H9 (cell line): Measurements from ENCODE around the gene SF1.

- PRO-cap: no peak
Measured at GRCh38 chr11:64359788-64360208, 836 bp downstream of the RPS6KA4 start.

DNA sequence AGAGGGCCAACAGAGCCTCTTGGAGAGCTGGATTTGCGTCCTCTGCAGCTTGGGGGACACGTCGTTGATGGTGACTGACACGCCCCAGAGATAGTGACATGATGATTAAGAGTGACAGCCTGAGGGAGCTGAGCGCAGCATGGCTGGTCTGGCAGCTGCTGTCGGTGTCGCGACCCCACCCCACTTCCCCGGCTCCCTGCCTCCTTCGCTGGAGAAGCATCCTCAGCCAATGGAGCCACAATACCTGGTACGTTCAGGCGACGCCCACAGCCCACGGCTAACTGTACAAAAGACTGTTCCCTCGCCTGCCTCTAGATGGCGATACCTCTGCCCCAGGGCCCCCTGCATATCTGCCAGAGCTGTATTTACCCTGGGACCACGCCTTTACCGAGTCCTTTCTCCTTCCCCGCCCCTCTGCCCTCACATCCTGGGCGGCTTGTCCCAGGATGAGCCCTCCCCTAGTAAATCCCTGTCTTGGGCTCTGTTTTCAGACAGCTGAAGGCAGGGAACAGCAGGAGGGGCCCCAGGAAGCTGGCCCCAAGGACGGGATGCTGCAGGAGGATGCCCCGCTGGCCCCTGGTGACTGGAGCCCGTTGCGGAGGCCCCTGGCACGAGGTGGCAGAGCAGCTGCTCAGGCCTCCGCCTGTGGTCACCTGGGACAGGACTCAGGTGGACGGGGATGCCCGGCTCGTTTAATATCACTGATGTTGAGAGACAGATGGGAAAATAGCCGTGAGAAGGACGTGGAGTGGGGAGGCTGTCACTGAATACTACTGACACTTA is 90.6 kb downstream of the RPS6KA4 start:
- PRO-cap: no peak

DNA sequence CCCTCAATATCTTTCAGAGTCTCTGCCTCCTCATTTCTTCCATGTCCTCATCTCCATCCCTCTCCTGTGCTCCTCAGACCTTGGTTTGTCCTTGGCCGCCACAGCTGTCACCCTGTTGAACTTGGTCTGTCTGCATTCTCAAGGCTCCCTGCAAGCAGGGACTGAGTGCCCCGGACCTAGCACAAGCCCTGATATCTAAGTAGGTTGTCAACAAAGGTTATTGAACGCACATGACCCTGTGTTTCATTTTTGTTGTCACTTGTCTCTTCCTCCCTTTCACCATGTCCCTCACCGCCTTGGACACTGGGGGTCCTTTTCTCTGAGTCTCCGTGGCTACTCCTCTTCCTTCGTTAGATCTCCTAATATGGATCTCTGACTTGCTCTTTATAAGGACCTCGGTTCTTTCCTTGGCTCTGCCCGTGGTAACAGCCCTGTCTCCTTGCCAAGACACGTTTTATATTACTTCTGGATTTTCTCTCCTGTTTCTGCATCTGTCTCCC is 38.6 kb downstream of the SLC22A12 start:
- PRO-cap: no peak

DNA sequence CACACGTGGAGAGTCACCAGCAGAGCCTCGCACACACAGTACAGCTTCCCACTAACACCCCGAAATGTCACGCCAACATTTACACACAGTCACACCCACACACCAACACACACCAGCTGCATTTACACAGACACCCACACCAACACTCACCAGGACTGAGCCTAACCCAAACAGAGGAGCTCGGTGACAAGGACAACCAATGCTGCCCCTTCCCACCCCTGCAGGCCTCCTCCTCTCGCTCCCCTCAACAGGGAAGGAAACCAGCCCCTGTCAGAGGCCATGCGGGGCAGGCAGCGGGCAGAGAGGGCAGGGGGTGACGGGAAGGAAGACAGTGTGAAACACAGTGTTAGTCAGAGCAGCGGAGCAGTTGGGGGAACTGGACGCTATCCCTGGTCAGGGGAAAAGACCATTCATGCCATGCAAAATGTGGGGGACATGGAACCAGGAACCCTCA is 47.1 kb downstream of the NRXN2 start:
- PRO-cap: no peak

GRCh38 chr11:64688278-64689211 is 34.5 kb downstream of the NRXN2 start:
- PRO-cap: unidirectional peak, minus-strand start at chr11:64688845

DNA sequence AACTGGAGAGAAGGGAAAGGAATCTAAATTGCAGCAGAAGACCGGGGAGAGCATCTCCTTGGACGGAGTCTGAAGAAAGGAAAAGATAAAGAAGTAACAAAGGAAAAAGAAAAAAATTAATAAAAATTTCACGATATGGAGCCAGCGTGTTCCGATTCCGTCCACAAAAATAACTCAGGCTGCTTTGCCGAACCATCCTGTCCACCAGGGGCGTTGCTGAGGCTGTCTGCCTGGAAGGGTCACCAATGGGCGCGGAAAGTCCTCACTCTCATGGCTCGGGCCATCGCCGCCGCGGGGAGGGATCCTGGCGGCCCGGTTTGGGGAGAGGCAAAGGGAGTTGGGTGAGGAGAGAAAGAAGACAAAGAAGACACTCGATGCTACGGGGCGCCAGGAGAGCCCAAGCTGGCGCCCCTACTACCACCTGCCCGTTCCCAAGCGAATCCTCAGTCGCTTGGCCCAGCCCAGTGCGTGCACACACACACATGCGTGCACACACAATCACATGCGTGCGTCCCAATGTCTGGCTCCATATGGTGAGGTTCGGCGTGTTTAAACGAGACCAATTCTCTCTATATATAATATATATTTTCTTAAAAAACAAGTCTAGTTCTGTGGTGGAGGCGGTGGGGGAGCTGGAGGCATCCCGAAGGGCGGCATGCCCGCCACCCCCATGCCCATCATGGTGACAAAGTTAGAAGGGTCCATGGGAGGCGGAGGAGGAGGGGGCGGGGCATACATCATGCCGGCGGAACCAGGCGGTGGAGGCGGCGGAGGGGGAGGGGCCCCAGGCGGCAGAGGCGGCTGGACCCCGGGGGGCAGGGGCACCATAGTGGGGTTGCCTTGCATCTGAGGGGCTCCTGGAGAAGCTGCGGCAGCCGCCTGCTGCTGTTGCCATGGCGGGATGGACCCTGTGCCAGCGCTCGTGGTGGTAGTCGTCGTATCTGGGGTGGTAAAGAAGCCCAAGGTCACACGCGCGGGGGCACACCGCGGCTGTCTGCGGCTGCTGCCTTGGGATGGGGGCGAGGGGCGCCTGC is 5.8 kb upstream of the PYGM start:
- PRO-cap: bidirectional peak, plus-strand start at position 271 of the sequence, minus-strand start at position 172 of the sequence

- PRO-cap: no peak
Measured at GRCh38 chr11:64769879-64771119, 8.0 kb downstream of the SF1 start.

- PRO-cap: no peak
Measured at GRCh38 chr11:64778254-64778625, at the start of gene SF1. Gene SF1 (minus strand): TSS chr11:64778542.

DNA sequence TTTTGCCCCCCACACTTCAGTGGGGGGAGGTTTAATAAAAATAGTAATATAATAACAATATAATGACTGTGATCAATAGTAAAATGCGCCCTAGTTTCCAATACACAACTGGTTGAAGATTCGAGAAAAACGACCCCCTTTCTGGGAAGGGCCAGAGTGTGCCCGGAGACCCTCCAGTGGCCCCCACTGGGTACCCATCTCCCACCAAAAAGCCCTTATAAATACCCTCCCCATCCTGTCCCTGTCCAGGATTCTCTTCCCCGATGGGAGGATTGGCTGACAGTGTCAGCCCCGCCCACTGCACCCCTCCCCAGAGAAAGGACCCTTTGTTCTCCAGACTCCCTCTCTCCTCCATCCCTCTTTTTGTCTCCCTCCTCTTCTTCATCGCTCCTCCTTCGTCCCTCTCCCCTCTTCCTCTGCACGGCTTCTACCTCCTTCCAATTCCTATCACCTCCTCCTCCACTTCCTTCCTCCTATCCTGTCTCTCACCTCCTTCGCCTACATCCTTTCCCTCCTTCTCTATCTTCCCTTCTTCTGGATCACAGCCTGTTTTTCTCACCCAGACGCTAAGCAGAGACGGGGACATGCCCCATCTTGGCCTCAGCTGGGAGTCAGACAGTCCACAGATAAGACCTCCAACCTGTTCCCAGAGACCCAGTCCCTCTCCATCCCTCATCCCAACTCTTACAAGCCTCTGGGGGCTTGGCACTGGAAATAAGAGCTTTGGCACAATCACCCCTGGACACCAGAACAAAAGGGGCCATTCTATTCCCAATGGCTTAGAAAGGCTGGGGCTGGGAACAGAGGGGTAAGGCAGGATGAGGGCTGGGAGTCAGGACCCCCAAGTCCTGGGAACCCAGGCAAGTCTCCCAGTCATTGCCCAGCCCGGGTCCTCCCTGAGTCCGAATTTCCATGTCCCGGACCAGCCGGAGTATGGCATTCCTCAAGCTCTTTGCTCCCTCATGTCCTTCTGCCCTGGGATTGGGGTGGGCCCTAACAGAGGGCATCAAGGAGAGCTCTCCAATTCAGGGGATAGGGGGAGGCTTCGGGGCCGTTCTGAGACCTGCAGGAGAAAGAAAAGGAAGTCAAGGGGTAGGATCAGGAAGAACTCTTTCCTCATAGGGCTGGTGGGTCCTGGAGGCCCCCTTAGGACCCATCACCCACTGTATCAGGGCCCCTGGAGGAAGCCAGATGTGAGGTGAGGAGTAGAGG is 13.5 kb upstream of the MEN1 start:
- PRO-cap: no peak

DNA sequence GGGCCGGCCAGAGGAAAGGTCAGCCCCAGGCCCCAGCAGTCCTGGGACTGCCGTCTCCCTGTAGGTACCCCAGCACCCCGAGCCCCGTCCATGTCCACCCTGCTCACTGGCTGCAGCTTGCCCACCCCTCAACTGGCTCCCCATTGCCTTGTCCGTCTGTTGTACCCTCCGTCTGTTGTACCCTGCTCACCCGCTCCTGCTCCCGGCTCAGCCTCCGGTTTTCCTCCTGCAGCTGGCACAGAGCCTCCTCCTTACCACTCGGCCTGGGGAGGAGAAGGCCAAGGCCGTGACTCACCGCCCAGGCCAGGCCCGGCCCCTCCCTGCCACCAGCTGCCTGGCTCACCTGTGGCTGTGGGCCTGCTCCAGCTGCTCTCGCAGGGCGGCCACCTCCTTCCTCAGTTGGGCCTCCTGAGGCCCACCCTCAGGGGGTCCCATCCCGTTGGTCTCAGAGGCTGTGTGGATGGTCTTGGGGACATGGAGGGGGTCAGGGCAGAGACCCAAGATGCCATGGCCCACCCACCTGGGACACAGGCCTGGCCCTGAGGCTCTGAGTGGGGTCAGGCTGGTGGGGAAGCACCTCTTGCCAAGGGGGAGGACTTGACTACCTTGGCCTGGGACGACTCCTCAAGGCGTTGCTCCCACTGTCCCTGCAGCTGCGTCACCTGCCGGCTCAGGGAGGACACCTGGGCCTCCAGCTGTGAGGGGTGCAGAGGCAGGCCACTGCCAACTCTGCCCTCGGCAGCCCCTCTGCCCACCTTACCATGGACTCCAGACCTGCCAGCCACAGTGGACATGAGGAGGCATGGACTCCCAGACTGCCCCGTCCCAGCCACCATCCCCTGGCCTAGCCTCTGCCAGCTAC is 9.1 kb downstream of the CDC42BPG start:
- PRO-cap: no peak

- PRO-cap: bidirectional peak, plus-strand start at chr11:64843244, minus-strand start at chr11:64843154
Measured at GRCh38 chr11:64842680-64843952, 1.3 kb downstream of the CDC42BPG start.

DNA sequence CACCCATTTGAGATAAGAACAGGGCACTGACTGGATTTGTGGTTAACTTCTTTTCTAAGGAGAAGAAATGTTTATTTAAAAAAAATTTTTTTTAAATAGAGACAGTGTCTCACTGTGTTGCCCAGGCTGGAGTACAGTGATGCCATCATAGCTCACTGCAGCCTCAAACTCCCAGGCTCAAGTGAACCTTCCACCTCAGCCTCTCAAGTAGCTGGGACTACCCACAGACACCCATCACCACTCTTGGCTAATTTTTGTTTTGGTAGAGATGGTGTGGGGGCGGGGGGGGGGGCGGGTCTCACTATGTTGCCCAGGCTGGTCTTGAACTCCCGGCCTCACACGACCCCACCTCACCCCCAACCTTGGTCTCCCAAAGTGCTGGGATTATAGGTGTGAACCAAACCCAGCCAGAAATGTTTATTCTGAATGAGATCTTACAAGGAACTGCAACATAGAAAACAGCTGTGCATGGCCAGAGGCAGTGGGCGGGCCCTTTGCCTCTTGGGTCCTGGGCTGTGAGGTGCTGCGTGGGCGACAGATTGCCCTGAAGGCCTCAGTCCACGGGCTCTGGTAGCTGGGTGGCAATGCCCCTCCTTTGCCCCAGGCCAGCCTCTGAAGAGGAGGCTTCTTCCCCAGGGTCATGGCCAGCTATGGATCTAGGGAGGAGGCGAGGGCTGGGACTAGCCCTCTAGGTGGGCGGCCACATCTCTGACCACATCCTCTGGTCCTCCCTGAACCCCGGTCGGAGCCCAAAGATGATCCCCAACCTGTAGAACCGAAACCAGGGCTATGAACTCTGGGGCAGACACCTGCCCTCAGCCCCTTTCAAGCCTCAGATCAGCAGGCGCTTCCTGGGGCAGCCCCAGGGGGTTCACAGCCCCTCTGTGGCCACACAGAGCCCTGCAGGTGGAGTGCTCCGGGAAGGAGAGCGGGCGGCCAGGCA is 6.4 kb upstream of the CDC42BPG start:
- PRO-cap: no peak

DNA sequence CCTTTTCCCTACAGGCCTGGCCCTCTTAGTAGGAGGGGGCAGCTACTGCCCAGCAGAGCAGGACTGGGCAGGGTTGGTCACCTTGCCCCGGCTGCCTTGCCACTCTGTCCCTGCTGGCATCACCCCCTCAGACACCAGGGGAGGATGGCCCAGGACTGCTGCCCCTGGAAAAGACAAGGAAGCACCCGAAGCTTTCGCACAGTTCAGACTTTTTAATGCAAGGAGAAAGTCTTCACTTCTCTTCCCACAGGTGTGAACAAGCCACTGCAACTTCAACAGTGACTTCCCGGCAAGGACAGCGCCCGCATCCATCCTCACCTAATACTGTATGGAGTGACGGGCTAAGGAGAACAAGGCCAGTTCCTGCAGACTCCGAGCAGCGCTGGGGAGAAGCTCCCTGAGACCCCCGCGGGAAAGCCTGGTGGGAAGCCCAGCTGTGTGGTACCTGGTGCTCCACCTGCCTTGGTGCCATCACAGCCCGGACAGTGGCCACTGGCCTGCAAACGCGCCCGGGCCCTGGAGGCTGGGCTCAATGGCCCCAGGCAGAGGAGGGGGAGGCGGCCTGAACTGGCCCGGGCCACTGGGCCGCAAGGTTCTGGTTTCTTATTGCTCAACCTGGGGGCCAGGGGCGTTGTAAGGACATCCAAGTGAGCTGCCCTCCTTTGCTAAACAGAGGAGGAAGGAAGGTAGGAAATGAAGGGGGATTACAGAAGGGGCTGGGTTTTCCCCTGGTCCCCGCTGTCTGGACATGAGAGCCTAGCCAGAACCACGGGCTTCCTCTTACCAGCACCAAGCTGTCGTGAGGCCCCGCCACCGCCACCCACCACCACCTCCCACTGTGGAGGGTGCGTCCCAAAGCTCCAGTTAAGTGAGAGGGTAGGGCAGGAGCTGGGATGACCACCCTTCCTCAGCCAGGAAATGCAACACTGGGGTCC is 8.4 kb upstream of the CDC42BPG start:
- PRO-cap: no peak

- PRO-cap: no peak
Measured at GRCh38 chr11:64853474-64854213, 9.2 kb upstream of the CDC42BPG start.

DNA sequence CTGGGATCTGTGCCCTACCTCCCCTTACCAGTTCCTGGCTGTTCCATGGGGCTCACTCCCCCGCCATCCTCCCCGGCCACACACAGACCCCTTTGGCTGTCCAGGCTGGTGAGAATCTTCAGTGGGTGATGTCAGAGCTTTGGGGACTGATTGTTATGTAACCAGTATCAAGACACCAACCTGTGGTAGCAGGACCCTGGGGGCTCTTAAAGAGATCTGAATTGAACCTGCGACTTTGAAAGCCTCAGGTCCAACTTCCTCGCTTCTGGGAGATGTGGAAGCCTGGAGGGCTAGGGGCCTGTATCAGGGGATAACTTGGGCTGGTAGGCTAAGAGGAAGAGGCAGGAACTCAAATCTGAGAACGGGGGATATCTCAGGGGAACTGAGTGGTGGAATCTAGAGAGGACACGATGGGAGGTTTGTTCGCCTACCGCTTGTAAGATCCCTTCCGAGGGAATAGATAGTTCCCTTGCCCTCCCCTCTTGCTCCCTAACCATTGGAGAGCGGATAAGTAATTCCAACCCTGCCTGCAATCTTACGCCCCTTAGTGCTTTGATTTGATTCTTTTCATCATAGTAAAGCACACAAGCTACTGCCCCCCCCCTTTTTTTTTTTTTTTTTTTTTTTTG is 1.3 kb upstream of the EHD1 start:
- PRO-cap: no peak

- PRO-cap: no peak
Measured at GRCh38 chr11:64896337-64896988, 18.0 kb upstream of the EHD1 start.

DNA sequence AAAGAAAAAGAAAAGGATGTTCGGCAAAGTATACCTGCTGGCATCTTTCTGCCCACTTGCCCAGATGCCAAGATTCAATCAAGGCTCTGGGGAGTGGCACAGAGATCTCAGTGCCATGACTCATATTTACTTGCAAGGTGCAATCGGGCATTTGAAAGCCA is 1.3 kb downstream of the MAJIN start:
- PRO-cap: no peak

DNA sequence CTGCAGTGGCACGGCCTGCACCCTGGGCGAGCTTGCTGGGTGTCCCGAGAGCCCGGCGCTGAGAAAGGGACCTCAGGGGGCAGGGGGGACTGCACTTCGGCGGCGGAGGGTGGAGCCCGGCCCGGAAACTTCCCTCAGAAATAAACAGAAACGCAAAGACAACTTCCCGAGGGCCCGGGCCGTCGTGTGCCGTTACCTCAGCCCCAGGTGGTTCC is 320 bp downstream of the MAJIN start:
- PRO-cap: no peak

DNA sequence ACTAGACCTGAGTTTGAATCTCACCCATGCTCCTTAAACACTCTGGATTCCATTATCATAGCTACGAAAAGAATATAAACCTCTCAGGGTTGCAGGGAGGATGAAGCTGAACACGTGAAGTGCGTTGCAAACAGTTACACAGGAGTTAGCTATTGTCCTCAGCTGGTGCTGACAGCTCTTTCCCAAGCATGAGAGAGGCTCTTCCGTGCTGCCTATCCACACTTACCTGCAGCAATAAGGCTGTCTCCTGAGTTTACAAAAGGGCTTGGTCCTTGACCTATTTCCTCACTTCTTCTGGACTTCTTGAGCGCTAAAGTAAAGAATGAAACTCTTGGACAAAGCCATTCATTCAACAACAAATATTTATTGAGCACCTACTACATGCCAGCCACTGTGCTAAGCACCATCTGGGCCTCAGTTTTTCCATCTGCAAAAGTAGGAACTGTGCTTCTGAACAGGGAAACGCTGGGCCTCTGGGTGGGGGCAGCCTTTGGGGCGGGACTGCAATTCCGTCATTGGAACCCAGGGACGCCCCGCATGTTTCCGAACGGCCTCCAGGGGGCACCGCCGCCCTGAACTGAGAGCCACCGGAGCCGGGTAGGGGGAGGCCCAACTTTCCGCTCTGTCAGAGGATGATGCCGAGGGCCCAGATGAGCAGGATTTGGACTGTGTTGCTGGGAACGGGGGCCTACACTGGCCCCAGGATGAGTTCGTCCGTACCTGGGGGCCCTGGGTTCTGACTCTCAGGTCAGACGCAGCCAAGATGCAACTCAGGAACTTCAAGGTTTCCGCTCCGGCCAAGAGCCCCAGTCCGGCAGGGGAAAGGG is 631 bp upstream of the ARL2 start:
- PRO-cap: bidirectional peak, plus-strand start at position 628 of the sequence, minus-strand start at position 579 of the sequence

DNA sequence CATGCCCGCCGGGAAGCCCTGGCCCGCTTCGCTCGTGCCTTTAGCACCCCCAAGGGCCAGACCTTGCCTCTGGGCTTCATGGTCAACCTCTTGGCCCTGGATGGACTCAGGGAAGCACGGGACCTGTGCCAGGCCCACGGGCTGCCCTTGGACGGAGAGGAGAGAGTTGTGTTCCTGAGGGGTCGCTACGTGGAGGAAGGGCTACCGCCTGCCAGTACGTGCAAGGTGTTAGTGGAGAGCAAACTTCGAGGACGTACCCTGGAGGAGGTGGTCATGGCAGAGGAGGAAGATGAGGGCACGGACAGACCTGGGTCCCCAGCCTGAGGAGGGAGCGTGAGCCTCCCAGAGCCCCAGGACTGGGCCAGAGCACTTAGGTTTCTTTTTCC is 3.4 kb downstream of the SAC3D1 start:
- PRO-cap: no peak